Mesenchymal stem cell of adipose (primary cell): ENCODE measurements around a stretch of chr10.

- CAGE, long polyA plus RNA, result no peak
Observed at GRCh38 chr10:91942327-91942744, 18.8 kb downstream of the BTAF1 start.

GRCh38 chr10:92242850-92243730, 47.8 kb downstream of the CPEB3 start:
- CAGE, long polyA plus RNA, result no peak

- CAGE, long polyA plus RNA, result no peak
Observed at GRCh38 chr10:92407809-92408154, 116.8 kb downstream of the MARCHF5 start.

DNA sequence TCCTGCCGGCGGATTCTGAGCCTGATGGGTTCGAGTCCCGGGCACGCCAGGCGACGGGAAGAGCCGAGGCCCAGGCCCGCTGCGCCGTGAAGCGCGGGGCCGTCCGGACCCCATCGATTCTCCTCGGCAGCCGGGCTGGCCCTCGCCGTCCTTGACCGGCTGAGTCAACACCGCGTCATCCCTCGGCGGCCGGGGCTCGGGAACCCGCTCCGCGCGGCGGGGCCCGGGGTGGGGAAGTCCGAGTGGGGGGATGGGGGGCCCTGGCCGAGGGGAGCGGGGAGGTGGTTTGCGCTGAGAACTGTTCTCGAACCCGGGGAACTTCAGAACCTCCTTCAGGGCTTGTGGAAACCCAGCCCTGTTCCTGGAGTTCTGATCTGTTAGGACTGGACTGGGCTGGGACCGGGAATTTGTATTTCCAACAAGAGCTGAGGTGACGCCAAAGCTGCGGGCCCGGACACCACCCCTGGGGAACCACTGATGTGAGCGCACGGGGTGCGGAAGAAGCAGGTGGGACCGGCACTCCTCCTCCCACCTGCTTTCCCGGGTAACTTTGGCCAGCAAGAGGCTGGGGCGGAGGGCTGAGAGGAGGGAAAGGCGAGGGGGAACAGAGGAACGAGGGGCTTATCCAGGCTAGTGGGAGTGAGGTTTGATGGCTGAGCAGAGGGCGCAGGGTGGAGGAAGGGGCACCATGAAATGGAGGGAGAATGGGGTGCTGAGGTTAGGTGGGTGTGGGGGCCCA, 6.3 kb downstream of the HHEX start:
- CAGE, long polyA plus RNA, result no peak

DNA sequence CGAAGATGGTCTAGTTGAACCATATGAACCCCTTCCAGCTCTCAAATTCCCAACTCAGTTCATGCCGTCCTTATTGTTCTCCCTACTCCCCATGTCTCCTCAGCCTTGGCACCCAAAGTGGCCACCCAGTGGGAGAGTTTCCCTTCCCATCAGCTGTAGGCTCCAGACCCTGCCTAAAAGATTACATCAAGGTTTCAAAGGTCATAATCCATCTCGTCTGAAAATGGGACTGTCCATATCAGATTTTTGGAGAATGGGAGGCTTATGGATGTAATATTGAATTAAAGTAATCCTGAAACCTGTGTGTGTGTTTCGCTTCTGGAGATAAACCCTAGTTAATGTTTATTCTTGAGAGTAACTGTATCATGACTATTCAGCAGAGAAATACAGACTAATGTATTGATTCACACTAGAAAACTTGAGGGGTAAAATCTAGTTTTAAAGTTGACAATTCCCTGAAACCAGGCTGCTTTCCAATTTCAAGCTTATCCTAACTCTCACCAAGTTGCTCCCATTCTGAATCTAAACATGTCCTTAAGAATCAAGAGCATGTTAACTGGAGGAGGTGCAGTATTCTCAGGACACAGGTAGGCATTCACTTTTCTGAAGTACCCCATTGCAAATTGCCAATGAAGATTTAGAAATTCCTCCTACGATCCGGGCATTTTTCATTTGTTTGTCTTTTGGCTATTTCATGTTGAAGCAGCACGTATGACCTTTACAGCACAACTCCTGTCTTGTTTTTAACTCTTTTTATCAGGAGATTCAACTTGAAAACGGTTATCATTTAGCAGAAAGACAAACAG, 7.5 kb downstream of the HHEX start:
- CAGE, long polyA plus RNA, result no peak

DNA sequence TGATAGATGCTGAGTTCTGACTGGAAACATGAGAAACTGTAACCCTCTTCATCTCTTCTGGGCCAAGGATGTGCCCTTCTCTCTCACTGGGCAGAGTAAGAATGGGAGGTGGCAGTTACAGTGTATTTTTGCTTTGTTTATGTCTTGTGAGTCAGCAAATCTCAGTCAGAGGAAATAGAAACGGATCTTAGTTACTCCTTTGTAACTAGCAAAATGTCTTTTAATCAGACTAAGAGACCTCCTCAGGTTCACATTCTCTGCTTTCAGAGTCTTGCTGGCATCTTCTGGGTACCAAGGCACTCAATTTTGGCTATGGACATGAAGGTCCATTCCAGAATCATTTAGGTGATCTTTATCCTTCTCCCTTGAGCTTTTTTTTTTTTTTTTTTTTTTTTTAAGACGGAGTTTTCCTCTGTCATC, 70.9 kb downstream of the HHEX start:
- CAGE, long polyA plus RNA, result no peak

GRCh38 chr10:92839162-92839491, 9.2 kb upstream of the EXOC6 start:
- CAGE, long polyA plus RNA, result no peak

GRCh38 chr10:93198816-93199616, 125.3 kb downstream of the CYP26A1 start:
- CAGE, long polyA plus RNA, result no peak

DNA sequence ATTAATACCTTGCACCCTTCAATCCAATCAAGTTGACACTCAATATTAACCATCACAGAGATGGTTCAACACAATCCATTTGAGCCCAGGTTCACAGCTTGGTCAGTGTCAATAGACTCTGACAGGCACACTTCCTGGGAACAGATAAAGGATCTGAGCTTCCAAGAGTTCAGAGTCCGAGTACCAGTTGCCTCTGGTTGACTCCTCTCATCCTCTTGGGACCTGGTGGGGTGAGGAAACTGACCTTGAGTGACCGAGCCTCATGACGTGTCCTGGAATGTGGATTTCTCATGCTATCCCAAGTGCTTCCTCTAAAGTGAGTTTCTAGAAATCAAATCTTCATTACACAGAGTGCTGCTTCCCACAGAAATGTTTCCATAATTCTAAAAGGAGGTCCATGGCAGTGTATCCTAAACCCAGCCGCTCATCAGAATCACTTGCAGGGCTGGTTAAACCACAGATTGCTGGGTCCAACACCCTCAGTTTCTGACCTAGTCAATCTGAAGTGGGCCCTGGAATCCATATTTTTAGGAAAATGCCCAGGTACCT, 162.1 kb downstream of the CYP26A1 start:
- CAGE, long polyA plus RNA, result no peak

- CAGE, long polyA plus RNA, result no peak
Observed at GRCh38 chr10:93393160-93393801, 88.9 kb downstream of the MYOF start.

DNA sequence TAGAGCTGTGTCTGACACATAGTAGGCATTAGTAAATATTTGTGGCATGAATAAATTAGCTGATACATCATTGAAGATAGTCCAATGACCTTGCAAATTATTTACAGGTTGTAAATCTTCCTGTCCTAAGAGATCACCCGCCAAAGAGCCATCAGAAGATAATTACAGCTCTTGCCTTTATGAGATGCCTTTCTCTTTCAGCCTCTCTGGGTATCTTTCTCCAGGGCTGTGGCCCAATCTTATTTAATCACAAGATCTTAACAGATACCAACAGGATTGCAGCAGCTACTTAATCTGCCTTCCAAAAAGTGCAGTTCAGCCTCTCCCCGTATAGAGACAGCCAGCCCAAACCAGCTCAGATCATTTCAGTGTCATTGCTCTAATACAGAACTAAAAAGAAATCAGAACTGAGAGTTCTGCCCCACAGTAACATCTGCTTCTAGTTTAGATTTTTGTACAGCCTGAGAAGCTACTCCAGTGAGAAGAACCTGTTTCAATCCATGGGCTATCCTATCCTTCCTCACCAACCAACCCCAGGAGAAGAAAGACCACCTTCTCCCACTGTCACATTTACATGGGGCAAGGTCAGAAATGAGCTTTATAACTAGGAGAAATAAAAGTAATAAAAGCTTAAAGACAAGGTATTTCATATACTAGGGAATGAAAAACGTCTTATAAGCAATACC, 41.4 kb downstream of the MYOF start:
- CAGE, long polyA plus RNA, result no peak

GRCh38 chr10:93461477-93462149, 20.5 kb downstream of the MYOF start:
- CAGE, long polyA plus RNA, result no peak

GRCh38 chr10:93542172-93542772, 24.2 kb upstream of the FFAR4 start:
- CAGE, long polyA plus RNA, result no peak

- CAGE, long polyA plus RNA, result no peak
Observed at GRCh38 chr10:93751813-93752297, 5.9 kb upstream of the LGI1 start.

DNA sequence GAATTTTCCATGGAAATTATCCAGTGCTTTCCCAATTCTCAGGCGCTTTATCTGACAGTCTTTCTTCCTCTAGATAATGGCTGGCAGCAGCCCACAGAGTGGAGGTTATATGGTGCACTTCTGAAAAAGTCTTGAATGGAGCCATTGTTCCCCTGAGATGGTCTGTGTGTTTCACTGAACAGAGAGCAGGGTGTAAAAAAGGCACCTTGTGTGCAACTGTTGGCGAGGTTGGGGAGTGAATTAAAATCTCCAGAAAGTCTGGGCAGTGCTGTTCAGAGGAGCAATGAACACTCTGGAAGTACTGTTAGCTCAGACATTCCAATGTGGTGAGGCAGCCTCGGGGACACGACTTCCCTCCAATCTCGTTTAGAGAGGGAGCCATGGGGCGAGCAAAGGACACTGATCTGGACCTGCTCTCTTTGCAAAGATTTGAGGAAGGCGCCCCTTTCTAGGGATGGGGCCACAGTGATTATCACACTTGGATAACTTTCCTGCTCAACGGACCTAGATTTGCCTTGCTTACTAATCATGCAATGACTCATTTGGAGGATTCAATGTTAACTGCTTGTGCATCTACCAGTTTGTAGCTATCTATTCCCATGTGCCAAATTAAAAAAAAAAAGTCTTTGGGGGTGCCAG, 1.9 kb upstream of the PLCE1 start:
- CAGE, long polyA plus RNA, result no peak

DNA sequence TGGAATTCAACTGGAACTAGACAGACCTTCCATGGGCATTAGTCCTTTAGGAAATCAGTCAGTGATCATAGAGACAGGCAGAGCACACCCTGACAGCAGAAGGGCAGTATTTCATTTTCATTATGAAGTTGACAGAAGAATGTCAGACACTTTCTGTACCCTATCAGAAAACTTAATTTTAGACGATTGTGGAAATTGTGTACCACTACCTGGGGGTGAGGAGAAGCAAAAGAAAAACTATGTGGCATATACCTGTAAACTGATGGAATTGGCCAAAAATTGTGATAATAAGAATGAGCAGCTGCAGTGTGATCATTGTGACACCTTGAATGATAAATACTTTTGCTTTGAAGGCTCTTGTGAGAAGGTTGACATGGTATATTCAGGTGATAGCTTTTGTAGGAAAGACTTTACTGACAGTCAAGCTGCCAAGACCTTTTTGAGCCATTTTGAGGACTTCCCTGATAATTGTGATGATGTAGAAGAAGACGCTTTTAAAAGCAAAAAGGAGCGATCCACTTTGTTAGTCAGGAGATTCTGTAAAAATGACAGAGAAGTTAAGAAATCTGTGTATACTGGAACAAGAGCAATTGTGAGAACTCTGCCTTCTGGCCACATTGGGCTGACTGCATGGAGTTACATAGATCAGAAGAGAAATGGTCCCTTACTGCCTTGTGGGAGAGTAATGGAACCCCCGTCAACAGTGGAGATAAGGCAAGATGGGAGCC, 37.9 kb downstream of the PLCE1 start:
- CAGE, long polyA plus RNA, result no peak

DNA sequence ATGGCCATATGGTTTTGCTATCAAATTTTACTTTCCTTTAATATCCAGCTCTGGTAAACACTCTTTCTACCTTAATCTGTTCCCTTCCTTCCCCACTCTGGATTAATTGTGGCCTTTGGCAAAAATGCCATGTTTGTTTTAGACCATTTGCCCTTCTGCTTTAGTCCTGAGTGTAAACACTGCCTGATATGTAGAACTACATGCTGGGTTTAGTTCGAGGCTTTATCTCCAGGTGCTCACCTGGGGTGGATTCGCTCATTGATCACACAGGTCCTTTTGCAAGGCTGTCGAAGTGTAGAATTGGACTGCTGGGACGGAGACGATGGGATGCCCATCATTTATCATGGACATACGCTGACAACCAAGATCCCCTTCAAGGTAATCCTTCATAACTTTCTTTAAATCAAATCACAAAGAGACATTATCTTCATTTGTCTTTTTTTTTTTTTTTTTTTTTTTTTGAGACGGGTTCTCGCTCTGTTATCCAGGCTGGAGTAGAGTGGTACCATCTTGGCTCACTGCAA, 94.0 kb downstream of the NOC3L start:
- CAGE, long polyA plus RNA, result no peak

DNA sequence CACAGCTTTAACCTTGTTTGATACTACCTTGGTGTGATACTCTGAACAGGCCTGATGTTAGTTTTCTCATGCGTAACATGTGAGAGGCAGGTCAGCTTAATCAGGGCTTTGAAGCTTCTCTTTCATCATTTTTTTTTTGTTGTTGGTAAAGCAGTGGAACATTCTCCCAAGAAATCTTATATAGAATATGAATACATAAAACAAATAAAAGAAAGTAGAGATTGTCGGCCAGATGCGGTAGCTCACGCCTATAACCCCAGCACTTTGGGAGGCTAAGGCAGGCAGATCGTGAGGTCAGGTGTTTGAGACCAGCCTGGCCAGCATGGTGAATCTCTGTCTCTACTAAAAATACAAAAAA, 50.0 kb upstream of the HELLS start:
- CAGE, long polyA plus RNA, result no peak

GRCh38 chr10:94546275-94546653, 676 bp downstream of the HELLS start:
- CAGE, long polyA plus RNA, result no peak

DNA sequence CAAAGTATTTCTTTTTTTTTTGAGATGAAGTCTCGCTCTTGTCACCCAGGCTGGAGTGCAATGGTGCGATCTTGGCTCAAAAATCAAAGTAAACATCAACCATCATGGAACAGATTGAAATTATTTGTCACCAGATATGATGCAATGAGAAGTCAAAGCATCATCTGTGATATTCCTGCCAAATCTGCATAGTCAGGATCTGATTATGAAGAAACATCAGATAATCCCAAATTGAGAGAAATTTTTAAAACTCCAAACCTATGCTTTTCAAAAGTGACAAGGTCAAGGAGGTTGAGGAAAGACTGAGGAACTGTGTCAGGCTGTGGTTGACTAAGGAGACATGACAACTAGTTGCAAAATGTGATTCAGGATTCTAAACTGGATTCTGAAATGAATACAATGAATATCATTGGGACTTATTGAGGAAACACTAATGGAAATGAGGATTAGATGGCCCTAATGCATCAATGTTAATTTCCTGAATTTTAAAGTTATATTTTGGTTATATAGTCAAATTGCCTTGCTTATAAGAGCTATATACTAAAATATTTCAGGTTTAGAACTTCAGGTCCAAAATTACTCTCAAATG, 4.9 kb upstream of the CYP2C18 start:
- CAGE, long polyA plus RNA, result no peak